Bronchial lymph node (tissue), 1 donor: ENCODE measurements around the gene GABBR1.

DNA sequence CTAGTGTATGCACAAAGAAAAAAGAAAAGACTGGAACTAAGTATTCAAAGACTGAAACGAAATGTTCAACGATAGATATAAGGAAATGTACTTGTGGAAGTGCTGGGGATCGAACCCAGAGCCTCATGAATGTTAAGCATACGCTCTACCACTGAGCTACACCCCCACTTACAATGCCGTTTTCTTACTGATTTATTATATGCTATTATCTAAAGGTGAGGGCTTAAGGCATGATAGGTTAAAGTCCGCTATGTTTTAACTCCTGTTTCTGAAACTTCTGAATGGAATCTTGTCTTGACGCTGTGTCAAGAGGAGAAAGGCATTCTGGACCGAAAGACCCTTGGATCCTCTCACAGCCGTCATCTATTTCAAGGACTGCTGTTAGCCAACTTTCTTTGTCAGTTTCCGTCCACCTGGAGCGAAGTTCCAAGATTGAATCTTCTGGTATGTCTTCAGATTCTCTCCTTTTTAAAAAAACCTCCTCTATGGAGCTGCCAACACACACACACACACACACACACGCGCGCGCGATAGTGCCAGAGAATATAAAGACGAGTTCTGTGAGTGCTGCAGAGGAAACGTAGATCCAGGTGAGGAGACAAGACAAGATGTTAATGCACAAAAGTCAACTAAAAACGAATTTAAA, 148.4 kb upstream of the SCAND3 start:
- PRO-cap: no peak

GRCh38 chr6:28802362-28803158, 121.2 kb downstream of the TRIM27 start:
- PRO-cap: no peak

GRCh38 chr6:28838093-28838456, 85.7 kb downstream of the TRIM27 start:
- PRO-cap: no peak

DNA sequence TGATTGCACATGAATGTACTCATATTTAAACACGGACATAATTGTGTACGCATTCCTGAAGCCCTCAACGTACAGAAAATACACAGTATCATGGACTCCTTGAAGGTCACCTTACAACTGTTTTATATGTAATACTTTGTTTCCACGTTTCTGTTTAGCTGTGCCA, 1.4 kb downstream of the TRIM27 start:
- PRO-cap: no peak

- PRO-cap: no peak
These were observed 5.5 kb downstream of the GABBR1 start for GRCh38 chr6:29627340-29627943.

GRCh38 chr6:29628552-29628997, 4.4 kb downstream of the GABBR1 start:
- PRO-cap: bidirectional peak, plus-strand start at chr6:29628871, minus-strand start at chr6:29628804

DNA sequence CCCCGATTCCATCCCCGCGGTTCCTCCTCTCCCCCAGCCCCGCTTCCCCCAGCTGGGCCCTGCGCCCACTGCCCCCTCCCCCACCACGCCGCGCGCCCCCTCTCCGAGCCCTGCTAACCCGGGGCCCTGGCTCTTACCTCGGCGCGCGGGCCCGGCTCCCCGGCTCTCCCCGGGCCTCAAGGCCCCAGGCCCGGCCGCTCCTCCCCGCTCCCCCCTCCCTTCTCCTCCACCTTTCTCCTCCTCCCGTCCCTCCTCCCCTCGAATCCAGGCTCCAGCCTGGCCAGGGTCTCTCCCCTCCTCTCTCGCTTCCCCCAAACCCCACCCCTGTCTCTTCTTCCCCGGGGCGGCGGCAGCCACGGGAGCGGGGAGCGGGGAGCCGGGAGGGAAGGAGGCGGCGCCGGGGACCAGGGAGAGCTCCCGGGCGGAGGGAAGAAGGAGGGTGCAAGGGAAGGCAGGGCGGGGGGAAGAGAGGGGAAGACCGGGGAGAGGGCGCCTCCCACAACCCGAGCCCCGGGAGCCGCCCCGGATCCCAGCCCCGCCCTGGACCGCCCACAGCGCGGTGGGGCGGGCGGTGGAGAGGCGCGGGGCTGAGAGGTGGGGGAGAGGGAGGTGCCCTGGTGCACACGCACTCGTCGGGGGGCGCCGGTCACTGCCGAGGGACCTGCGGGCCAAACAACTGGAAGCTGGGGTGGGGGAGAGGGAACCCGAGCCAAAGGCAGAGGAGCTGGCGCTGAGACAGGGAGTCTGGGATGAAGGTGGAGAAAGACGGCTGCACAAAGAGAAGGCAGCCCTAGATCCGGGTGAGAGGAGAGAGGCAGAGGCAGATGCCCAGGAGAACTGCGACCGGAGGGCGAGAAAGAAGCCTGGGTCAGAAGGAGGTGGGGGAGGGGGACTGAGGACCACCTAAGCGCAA, at the start of gene GABBR1:
GABBR1 (minus strand) TSS at position 471 of the 913 bp plus-strand sequence.
- PRO-cap: bidirectional peak, plus-strand start at position 552 of the sequence, minus-strand start at position 531 of the sequence

GRCh38 chr6:29666036-29666485, 9.2 kb downstream of the MOG start:
- PRO-cap: no peak

DNA sequence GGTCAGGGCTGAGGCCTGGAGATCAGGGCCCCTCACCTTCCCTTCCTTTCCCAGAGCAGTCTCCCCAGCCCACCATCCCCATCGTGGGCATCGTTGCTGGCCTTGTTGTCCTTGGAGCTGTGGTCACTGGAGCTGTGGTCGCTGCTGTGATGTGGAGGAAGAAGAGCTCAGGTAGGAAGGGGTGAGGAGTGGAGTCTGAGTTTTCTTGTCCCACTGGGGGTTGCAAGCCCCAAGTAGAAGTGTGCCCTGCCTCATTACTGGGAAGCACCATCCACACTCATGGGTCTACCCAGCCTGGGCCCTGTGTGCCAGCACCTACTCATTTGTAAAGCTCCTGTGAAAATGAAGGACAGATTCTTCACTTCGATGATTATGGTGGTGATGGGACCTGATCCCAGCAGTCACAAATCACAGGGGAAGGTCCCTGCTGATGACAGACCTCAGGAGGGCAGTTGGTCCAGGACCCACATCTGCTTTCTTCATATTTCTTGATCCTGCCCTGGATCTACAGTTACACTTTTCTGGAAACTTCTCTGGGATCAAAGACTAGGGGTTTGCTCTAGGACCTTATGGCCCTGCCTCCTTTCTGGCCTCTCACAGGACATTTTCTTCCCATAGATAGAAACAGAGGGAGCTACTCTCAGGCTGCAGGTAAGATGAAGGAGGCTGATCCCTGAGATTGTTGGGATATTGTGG, 2.3 kb downstream of the HLA-F start:
- PRO-cap: no peak

DNA sequence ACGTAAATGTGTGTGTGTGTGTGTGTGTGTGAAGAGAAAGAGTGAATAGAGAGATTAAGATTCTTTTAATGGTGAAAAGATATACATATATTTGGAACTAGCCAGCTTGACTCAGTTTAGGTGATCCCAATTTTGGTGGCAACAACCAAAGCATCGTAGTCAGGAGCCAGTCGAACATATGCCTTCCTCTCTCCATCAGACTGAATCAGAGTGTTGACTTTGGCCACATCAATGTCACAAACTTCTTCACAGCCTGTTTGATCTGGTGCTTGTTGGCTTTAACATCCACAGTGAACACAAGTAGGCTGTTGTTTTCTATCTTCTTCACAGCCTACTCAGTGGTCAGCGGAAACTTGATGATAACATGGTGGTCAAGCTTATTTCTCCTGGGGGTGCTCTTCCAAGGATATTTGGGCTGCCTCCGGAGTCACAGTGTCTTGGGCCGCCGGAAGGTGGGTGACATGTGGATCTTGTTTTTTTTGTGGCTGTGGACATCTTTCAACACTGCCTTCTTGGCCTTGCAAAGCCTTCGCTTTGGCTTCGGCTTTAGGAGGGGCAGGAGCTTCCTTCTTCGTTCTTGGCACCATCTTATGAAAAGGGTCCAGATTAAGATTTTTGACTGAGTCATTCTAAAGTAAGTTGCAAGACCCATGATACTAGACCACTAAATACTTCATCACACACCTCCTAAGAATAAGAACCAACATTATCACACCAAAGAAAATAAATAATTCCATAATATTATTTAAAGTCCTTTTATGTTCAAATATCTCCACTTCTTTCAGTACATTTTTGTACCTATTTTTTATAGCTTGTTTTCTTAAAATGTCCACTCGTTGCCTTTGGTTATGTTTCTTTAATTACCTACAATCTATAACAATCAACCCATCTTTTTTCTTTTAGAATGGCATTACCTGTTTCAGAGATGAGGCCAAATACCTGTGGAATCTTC, 3.6 kb downstream of the HLA-F start:
- PRO-cap: no peak

DNA sequence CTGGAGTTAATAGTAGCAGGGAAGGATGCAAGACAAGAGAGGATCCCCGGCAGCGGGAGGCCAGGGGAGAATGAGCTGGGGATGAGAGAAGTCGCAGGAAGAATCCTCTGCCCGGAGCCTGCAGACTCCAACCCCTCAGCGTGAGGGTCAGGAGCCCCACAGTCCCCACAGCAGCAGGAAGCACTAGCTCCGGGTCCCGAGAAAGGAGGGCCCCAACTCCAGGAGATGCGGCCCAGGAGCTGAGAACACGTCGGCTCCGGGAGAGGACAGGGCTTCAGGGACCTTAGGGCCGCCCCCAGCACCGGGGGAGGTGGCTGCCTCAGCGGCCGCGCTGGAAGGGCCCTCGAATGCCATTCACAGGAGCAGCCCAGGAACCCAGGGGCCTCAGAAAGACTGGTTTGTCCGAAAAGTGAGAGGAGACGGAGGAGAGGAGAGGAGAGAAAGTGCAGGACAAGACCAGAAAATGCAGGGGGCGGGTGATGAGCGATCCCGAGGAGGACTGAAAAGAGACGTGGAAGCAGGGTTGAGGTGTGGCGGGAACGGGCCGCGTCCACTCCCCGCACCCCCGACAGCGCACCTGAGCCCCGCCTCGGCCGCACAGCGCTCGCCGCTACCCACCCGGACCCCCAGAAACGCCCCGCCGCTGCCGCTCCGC, 25.1 kb downstream of the HLA-F start:
- PRO-cap: bidirectional peak, plus-strand start at position 520 of the sequence, minus-strand start at position 394 of the sequence

DNA sequence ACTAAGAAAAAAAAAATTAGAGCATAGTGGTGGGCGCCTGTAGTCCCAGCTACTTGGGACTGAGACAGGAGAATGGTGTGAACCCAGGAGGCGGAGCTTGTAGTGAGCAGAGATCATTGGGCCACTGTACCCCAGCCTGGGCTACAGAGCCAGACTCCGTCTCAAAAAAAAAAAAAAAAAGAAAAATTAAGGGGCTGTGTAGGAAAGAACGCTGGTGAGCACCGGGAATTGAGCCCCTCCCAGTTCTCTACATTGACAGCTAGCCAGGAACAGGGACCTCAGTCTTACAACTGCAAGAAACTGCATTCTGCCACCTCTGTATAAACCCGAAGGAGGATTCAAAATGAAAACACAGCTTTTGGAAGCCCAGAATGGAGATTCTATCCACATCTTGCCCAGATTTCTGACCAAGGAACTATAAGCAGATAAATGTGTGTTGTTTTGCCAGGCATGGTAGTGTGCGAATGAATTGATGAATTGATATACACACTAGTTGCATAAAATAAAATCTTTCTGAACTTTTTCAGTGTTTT, 1.8 kb upstream of the HLA-A start:
- PRO-cap: unidirectional peak, plus-strand start at position 281 of the sequence

GRCh38 chr6:30006189-30007075, 54.6 kb upstream of the POLR1H start:
- PRO-cap: no peak

GRCh38 chr6:30061409-30061714, 297 bp downstream of the POLR1H start:
- PRO-cap: no peak

DNA sequence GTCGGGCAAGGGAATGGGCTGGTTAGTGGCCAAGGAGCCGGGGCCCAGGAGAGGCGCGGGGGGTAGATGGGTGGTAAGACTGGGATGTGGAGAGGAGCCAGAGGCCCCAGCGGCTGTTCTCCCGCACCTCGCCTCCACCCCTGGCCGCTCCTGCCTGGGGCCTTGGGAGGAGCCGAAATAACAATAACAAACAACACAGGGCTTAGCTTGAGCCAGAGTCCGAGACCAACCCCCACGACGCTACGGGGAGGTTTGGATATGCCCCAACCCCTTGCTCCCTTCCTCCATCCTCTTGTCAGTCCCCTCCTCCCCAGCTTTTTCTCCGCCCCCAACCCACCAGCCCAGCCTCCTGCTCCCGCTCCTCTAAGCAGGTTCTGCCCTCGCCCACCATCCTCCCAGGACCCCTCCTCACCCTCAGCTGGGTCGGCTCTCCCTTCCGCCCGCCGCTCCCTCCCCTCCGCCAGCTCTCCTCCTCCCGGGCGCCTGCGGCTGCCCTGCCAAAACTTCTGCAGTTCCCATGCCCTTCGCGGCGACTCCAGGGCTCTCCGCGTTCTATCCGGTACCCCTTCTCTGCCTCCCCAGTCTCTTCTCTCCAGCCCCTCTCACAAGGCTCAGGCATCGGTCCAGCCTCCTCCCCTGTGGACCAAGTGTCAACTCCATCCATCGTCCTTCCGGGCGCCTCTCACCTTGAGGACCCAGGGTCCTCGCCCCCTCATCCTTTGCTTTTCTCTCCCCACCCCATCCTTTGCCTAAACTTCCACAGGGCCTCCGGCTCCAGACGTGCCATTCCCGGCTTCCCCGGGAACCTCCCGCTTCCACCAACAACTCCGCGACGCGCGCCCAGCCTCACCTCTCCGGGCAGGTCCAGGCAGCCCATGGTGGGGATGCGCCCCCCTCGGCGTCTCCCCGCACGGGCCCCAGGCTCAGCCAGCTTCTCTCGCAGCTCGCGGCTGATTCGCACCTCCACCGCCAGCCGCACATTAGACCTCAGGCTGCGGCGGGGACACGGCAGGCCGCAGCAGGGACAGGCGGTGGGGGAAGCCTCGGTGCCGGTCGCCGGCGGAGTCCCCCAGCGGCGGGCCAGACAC, 852 bp downstream of the RNF39 start:
- PRO-cap: no peak

- PRO-cap: no peak
These were observed 5.9 kb downstream of the TRIM10 start for GRCh38 chr6:30155129-30155548.

DNA sequence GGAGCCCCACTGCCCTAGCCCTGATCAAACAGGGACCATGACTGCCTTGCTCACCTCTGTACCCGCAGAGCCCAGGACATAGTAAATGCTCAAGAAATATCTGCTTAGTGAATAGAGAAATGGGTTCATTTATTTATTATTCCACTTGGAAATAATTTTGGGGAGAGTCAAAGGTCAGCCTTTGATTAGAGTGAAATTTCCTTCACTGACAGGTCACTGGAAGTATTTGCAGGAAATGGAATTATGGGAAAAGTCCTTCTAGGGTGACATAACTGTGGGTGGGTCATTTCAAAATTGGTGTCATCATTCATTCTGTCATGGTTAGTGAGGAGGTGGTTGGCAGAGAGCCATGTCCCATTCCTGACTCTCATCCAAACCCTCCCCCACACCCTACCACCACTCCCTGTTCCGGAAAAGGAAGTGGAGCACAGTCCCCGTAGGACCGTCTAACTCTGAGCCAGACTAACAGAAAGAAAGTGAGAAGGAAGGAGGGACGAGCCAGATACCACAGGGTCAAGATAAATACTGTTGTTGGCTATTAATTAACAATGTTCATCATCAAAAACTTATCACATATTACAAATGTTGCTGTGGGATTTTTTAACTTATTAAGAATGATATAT, 4.9 kb downstream of the TRIM10 start:
- PRO-cap: no peak

DNA sequence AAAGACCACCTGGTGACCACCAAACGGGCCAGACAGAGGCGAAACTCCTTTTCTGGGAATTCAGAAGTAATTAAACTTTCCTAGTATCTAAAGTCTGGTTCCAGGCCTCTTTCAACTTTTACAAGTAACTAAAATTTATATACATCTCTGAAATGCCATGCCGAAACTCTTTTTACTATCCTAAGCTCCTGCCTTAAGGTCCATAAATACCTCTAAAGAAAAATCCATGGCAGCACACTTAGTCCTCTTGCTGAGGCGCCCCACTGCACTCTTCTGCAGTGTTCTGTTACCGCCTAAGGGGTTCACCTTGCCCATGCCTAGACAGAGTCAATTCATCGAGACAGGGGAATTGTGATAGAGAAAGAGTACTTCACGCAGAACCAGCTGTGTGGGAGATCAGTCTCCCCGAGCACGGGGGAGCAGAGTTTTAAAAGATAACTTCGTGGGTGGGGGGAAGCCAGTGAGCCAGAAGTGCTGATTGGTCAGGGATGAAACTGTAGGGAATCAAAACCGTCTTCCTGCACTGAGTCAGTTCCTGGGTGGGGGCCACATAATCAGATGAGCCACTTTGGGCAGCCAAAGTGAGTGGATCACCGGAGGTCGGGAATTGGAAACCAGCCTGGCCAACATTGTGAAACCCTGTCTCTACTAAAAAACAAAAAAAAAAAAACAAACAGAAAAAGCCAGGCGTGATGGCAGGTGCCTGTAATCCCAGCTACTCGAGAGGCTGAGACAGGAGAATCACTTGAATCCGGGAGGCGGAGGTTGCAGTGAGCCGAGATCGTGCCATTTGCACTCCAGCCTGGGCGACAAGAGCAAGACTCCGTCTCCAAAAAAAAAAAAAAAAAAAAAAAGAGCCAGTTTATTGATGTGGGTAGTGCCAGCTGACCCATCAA, 4.3 kb upstream of the TRIM39 start:
- PRO-cap: no peak

- PRO-cap: no peak
These were observed 1.1 kb downstream of the TRIM39 start for GRCh38 chr6:30327806-30328205.

DNA sequence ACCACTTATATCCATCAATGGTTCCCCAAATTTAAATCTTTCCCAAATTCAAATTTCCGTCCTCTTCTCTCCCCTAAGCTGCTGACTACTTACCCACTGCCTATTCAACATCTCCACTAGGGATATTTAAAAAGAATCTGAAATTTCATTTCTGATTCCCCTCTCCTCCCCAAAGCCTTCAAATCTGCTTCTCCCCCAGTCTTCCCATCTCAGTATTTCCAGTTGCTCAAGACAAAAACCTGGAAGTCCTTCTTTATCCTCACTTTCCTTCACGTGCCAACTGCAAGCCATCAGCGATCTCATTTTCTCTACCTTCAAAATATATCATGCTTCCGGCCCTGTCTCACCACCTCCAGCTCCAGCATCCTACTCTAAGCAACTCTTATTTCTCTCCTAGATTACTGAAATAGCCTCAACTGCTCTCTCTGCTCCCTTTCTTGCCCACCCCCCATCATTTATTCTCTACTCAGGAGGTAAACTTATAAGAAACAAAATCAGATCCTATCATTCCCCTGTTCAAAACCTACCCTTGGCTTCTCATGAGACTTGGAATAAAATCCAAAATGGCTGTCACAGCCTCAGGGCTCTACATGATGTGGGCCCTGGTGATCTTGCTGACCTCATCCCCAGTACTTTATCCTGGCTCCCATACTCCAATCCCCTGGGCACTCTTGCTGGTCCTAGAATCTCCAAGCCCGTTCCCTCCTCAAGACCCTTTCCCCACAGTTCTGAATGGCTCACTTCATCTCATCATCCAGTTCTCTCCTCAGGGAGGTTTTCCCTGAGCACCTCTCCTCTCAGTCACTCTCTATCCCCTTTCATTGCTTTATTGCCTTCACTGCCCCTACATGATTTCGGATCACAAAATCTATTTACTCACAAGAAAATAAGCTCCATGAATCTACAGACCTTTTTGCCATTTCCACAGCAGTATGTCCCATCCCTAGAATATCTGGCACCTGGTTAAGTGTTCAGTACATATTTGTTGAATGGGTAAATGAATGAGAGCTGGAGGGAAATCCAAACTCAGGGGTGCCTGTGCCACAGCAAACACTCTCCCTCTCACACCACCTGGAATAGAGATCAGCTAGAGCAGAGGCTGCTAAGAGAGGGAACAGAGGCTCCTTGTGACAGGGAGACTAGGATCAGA, 5.8 kb downstream of the GNL1 start:
- PRO-cap: no peak